Parietal lobe (tissue), 2 donors: ENCODE measurements around a stretch of chr3.

- RAMPAGE, long total RNA: no peak
Observed at GRCh38 chr3:197113-198191, 889 bp downstream of the CHL1 start.

GRCh38 chr3:212452-212942 is 15.9 kb downstream of the CHL1 start:
- RAMPAGE, long total RNA: no peak

DNA sequence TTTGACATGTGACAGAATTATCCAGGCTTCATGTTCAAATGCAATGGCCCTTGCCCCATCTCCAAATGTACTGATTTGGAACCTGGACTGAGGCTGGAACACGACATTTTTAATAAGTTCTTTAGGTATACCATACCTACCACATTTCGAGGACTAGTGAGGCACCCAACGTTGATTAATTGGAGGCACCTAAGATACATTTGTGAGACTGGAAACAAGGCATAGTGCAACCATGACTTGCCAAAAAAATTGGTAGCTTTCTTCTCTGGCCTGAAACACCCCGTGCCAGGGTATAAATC is 179.7 kb downstream of the CHL1 start:
- RAMPAGE, long total RNA: no peak

DNA sequence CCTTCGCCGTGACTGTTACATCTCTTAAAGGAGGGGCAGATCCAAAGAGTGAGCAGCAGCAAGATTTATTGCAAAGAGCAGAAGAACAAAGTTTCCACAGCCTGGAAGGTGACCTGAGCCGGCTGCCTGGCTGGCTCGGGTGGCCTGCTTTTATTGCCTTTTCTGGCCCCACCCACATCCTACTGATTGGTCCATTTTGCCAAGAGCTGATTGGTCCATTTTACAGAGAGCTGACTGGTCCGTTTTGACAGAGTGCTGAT is 338.9 kb downstream of the CHL1 start:
- RAMPAGE, long total RNA: no peak

DNA sequence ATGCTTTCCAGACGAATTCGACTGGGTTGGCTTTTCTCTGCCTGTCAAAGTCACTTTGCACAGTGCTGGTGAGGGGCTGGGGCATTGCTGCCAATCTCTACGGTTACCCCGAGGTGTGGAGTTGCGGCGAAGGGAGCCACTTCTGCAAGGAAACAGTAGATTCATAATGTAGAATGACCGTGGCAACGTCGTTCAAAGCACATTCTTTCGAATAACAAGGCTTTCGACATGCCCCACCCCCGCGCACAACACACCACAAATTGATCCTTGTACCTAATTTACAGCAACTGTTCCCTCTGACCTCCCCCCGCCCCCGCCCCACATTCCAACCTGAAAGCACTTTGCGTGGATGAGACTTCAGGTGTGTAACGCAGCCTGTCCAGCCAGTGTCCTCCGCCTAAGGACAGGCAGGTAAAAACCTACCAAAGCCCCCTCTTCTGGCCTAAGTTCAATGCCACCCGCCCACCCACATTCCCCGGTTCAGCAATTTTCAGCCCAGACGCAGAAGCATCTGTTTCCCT is 789 bp upstream of the CNTN4 start:
- RAMPAGE, long total RNA: no peak

- RAMPAGE, long total RNA: no peak
Observed at GRCh38 chr3:2099685-2100121, 1.0 kb downstream of the CNTN4 start.

DNA sequence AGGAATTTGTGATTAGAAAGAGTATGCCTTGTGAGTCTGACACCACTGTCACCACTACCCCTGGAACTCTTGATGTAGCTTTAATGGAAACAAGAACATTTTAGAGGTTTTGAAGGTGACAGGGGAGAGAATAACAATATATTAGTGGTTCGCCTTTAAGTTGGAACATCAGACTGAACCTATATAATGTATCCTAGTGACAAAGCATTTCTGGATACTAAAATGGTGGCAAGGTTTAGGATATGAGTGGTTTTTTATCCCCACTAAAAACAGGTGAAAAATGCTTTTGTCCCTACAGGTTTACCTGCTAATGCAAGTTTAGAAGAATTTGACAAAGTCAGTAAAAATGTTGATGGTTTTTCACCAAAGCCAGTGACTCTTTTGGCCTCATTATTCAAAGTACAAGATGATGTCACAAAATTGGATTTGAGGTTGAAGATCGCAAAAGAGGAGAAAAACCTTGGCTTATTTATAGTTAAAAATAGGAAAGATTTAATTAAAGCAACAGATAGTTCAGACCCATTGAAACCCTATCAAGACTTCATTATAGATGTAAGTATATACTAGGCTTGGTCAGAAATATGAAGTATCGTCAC is 20.5 kb downstream of the TRNT1 start:
- RAMPAGE, long total RNA: no peak

- RAMPAGE, long total RNA: no peak
Observed at GRCh38 chr3:3991597-3992000, 192.4 kb downstream of the LRRN1 start.

GRCh38 chr3:4340975-4341419 is 37.8 kb downstream of the SETMAR start:
- RAMPAGE, long total RNA: no peak

GRCh38 chr3:4581939-4582454 is 88.8 kb downstream of the ITPR1 start:
- RAMPAGE, long total RNA: no peak

GRCh38 chr3:4752182-4753057 is 226.8 kb upstream of the BHLHE40 start:
- RAMPAGE, long total RNA: no peak

DNA sequence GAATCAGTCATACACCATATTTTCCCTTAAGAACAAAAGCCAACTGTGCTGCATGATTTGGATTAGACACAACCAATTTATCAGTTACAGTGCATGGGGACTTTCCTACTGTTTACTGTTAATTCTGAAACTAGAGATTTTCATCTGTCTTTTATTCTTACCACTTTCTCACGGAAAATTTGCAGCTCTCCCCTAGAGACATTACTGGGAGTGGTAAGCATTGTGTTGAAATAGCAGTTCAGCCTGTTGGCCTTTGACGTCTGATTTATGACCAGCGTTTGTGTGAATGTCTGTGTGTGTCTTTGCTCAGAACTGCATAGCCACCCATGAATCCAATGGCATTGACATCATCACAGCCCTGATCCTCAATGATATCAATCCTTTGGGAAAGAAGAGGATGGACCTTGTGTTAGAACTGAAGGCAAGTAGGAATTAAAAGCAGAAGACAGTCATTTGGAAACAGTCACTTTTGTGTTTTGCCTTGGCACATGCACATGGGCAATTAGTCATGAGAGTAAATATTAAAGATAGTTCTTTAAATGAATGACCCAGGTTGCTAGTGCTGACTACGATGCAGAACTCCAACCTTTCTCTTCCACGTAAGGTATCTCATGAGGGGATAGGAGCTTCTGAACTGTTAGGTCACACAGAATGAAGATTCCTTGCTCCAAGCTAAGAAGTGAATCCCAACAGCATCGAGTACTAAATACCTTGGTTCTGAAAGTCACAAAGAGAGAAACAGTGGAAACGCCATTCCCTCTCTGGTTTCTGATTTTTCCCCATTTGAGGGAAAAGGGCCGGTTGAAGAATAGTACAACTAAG is 202.1 kb upstream of the BHLHE40 start:
- RAMPAGE, long total RNA: no peak

GRCh38 chr3:4824685-4825519 is 154.3 kb upstream of the BHLHE40 start:
- RAMPAGE, long total RNA: no peak

GRCh38 chr3:4886925-4887700 is 92.1 kb upstream of the BHLHE40 start:
- RAMPAGE, long total RNA: no peak

- RAMPAGE, long total RNA: no peak
Observed at GRCh38 chr3:4902082-4902626, 77.1 kb upstream of the BHLHE40 start.

GRCh38 chr3:4980058-4981158 is 1.2 kb downstream of the BHLHE40 start:
- RAMPAGE, long total RNA: no peak

DNA sequence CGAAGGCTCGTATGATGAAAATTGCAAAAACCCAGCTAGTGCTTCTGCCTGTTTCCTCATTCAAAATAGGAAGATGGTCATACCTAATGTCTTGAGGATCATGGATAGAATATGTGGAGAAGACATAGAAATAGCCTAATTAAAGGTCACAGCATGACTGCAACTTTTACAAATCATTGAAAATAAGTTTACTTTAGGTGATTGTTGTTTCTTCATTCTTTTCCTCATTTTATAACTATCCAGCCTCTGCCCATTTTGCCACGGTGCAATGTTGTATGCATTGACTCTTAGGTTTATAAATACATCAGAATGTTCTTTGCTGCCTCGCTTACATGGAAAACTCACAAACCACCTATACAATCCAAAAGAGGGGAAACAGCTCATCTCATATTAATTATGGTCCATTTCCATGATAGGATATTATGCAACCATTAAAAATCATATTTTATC is 3.0 kb downstream of the BHLHE40 start:
- RAMPAGE, long total RNA: no peak

DNA sequence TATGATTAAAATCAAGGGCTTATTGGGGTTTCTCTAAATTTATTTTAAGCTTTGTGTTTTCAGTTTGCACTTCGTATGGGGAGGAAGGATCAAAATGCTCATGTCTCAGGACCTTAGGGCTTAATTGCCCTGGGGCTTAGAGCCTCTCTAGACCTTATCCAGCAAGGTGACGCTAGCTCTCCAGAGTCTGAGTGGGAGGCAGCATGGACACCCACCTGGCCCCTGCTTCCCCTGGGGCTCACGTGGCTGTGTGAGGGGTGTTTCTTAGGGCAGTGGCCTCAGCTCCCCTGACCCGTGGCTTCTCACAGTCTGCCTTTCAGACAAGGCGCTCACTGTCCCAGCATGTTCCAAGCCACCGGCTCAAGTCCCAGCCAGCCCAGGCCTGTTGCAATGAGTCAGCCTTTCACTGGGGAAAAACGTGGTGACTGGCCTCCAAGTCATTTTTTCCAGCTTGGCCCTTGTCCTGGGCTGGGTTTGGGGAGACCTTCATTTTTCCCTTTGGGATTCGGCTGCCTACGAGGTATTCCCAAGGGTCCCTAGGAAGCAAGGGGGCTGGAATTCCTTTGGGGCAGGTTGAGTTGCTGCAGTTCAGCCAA is 15.6 kb downstream of the BHLHE40 start:
- RAMPAGE, long total RNA: no peak

DNA sequence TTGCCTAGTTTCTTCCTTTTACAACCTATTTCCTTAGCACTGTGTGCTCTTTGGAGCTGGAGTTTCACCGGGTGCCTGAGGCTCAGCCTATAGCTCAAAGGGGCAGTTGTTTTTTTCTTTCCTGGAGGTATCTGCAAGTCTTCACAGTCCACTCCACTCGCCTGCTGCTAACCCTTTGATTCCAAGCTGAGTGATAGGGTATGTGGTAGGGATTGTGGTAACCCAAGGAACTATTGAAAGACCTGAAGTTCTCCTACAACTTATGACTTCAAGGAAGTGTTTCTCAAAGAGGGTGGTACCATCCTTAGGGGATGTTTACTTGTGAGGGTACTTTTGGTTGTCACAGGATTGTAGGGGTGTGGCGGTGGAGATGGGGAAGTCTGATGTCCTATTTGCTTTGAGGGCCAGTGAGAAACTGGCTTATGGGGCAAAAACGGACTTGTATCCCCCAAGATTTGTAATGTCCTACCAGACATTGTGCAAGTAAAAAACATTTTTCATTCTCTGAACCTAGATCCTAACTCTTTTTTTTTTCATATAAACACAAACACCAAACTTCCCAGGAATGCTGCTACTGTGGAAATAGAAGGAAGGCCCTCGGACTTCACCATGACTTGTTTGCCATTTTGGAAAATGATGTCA is 66.4 kb upstream of the ARL8B start:
- RAMPAGE, long total RNA: no peak

GRCh38 chr3:5122740-5123198 is 677 bp downstream of the ARL8B start:
- RAMPAGE, long total RNA: no peak